Trachea (tissue), 1 donor: ENCODE data around the gene SVBP.

GRCh38 chr1:41892049-41892657 lies 26.6 kb downstream of the HIVEP3 start:
- PRO-cap = no peak

DNA sequence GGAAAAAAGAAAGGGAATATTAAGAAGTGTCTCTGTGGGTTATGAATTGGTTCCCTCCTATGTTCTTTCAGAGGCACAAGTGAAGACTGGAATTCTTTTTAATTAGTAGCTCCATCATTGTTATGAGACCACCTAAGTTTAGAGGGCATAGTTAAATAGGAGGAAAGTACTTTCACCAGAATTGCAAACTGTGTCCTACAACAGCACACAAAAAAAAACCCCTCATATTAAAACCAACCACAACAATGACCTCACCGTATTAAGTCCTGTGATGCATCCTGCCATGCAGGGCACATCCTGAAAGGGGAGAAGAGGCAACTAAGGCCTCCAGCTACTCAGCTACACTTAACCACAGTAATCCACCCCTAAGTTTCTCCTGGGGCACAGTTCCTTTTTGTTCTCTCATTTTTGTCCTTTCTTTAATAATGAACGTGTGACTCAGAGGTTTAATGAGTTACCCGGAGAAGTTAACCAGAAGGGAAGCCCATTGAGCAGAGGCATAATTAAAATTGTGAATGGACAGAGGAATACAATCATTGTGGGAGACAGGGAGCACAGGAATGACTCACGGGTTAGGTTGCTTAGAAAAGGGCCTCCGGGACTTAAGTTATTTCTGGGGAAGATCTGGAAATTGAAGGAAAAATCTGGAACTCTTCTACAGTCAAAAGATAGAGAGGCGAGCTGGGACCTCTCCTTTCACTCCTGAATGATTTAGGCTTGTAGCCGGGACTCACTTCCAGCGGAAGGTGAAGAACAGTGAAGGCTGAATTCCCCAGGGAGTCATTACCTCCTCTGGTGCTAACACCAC lies 36.8 kb upstream of the HIVEP3 start:
- PRO-cap = no peak

- PRO-cap = no peak
Observed at GRCh38 chr1:42130079-42130343, 23.2 kb upstream of the GUCA2B start.

- PRO-cap = no peak
Observed at GRCh38 chr1:42176447-42177552, 12.3 kb upstream of the GUCA2A start.

DNA sequence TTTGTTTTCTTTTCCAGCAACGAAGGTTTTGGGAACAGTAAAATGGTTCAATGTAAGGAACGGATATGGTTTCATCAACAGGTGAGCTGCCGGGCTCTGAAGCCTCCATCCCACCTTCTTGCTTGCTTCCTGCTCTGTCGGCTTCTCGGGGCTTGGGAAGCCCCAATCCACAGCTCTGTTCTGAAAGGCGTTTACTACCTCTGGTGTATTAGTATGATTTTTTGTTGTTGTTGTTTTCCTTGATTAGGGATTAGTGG lies 1.1 kb downstream of the YBX1 start:
- PRO-cap = no peak

DNA sequence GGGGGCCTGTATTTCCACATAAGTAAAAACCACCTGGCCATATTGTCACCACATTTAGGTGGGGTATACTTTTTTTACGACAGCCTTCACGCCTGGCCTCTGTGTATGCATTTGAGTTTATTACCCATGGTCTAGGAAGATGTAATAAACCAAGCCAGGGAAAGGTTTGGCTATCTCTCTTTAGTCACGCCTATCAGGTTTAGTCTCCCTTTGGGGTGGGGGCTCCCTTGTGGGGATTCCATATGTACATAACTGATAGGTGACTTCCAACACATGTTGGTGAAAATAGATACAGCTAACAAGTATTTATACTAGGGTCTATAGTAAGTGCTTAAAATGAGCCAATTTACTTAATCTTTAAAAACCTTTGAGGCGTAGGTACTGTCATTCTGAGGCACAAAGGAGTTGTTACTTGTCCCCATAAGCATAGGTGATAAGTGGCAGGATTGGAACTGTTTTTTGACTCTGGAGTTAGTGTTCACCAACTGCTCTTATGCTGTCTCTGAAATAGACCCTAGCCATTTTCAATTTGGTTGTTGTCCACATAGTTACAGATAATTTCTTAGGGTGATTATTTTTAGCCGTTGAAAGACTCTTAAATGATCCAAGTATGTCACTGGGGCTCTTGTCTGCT lies 4.3 kb downstream of the YBX1 start:
- PRO-cap = no peak

- PRO-cap = no peak
Observed at GRCh38 chr1:42698036-42699091, 16.1 kb downstream of the YBX1 start.

DNA sequence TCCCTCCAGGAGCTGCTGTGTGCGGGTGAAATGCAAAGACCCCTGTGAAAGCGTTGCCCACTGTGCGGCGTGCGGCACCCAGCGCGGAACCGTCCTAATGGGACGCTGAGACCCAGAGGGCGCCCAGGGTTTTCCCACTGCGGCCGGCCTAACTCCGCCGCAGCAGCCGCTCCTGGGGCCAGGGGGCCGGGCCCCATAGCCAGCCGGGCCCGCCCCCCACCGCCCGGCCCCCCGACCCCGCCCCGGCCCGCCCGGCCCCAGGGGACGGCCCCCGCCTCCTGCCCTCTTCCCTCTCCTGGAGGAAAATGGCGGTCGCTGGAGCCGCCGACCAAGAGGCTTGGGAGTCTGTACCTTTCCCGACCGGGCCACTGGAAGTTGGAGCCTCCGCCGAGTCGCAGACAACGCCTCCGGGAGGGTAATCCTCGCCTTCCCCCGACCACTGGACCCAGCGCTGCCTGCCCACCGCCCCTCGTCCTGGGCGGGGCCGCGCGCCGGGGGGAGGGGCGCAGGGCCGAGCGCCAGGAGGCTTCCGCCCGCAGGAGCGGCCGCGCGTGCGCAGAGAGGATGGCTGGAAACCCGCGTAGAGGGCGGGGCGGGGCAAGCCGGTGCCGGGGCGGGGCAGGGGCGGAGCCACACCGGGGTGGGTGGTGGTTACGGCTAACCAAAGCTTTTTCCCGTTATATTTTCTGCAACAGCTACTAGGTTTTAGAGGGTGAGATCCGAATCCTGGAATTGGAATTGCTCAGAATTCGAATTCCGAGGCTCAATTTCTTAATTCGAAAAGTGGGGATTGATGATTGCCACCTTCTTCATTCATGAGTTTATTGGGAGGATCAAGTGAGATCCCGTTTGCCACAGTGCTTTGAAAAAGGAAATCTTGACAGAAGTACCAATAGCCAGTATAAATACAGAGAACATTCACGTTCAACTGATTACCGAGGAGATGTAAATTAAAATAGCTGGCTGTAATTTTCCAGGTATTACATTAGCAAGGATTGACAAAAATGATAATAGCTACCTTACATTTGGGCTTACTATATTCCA lies at the start of gene SVBP:
TSS of gene SVBP (minus strand) at position 559 of the 1,044 bp plus-strand sequence.
- PRO-cap = bidirectional peak, plus-strand start at position 303 of the sequence, minus-strand start at position 150 of the sequence; bidirectional peak, plus-strand start at position 708 of the sequence, minus-strand start at position 471 of the sequence

DNA sequence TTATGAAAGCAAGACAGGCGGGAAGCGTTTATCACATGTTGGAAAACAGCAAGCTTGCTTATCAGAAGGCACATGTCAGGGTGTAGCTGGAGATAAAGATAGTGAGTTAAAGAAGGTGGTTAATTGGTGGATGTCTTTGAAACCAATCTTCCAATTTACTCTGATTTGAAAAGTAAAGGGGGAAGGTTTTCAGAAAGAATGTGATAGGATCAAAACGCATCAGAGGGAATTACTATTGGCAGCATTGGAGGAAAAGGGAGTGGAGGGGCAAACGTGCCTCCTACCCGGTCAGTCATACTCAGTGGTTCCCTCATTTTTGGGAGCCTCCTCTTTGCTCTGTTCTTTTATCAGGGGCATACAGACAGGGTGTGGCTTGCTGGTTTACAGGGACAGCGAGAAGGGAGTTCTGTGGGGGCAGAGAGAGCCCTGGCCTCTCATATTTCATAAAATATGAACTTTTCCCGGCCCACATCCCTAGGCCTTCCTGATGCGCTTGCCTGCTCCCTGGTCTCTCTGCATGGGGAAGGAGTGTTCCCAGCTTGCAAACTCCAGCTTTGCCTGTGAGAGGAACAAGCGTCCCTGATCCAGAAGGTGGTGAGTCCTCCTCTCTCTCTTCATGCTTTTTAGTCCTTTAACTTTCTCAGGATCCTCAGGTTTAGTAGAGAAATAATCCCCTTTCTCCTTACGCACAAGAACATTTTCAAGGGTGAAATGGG lies 8.1 kb upstream of the SVBP start:
- PRO-cap = no peak

DNA sequence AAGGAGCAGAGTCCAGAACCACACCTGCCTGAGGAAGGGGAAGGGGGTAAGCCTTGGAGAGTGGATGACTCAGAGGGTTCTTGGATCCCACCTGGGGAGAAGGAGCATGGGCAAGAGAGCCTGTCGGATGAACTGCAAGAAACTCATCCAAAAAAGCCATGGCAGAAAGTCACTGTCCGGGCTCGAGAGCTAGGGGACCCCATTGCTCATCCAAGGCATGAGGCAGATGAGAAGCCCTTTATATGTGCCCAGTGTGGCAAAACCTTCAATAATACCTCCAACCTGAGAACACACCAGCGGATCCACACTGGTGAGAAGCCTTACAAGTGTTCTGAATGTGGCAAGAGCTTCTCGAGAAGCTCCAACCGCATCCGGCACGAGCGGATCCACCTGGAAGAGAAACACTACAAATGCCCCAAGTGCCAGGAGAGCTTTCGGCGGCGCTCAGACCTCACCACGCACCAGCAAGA lies 4.6 kb downstream of the ZNF691 start:
- PRO-cap = no peak

DNA sequence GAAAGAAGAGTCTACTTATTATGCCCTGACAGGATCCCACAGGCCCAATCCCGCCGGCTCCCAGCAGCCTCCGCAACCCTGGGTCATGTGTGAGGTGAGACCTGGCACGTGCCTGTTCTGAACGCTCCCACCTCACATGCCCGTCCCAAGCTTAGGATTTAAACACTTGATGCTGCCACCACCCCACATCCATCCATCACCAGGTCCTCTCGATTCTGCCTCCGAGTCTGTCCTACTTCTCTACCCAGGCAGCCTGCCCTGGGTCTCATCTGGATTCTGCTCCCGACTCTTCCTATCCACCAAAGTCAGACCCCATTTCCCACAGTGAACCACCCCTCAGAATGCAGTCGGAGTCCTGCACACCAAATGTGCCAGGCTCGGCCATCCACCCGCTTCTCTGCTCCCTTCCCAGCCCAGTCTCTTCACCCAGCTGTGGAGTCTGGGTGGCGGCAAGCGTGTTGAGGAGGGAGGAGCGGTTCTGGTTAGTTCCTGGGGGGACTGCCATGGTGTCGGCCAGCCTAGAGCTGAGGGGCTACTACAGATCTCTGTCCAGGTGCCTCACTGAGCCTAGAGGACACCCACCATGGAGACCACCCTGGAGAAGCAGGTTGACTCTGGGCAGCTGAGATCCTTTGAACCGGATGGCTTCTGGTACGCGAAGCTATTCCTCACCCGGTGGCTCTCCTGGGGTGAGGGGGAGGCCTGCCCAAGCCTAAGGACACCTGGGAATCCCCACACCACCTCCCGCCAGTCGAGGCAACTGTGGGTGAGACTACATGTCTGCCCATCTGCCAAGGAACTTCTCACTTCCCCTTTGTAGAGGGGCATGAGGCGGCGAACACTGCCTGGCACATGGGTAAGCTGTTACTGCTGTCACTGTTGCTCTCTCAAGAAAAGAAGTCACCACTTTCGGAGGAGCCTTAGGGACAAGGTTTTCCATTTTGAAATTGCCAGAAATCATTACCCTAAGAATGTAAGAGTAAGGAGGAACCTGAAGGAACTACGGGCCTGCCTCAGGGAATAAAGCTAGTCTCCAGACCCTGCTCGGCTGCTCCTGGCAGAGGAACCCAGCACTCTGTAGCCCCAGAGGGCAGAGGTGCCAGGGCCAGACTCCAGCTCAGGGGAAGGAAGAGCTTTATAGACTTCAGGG lies 23.7 kb downstream of the SLC2A1 start:
- PRO-cap = no peak

DNA sequence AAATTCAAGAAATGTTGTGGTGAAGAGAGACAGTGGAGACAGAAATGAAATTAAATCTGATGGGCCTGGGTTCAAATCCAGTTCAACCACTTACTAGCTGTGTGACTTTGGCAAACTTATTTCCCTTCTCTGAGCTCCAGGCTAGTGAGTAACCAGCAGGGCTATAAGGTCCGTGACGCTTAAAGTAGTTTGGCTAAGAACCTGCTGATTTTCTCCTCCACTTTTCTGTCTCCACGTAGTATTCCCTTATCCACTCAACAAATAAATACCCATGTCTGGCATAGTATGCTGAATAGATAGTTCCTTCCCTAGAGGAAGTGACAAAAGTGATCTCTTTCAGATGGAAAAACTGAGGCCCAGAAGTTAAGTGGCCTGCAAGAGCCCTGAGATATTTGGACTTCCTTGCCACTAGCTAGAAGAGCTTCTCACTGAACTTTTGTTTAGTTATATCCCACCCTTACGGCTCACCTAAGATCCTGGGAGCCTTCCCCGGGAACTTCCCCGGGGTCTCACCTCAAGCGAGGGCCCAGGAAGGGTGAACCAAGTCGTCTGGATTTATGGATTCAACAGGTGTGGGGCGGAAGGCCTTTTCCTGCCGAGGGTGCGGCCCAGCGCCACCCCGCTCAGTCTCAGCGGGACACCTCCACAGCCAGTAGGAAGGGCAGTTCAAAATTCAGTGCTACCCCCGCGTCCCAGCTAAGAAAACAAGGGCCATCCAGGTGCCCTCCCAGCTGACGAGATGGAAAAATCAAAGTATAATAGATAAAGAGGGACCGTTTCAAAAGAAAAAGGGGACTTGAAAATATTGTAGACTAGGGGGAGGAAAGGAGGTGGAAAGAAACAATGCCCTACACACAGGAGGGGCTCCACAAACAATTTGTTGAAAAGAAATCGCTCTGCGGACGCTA lies 1.6 kb downstream of the SLC2A1 start:
- PRO-cap = unidirectional peak, plus-strand start at position 626 of the sequence

GRCh38 chr1:43120260-43120799 lies 27.4 kb upstream of the CFAP144 start:
- PRO-cap = no peak

GRCh38 chr1:43206603-43207495 lies 34.7 kb downstream of the CFAP57 start:
- PRO-cap = no peak

- PRO-cap = no peak
Observed at GRCh38 chr1:43241378-43242080, 28.3 kb upstream of the TMEM125 start.

- PRO-cap = no peak
Observed at GRCh38 chr1:43277511-43278060, 7.8 kb downstream of the C1orf210 start.

GRCh38 chr1:43303116-43303783 lies 2.5 kb downstream of the TIE1 start:
- PRO-cap = no peak

DNA sequence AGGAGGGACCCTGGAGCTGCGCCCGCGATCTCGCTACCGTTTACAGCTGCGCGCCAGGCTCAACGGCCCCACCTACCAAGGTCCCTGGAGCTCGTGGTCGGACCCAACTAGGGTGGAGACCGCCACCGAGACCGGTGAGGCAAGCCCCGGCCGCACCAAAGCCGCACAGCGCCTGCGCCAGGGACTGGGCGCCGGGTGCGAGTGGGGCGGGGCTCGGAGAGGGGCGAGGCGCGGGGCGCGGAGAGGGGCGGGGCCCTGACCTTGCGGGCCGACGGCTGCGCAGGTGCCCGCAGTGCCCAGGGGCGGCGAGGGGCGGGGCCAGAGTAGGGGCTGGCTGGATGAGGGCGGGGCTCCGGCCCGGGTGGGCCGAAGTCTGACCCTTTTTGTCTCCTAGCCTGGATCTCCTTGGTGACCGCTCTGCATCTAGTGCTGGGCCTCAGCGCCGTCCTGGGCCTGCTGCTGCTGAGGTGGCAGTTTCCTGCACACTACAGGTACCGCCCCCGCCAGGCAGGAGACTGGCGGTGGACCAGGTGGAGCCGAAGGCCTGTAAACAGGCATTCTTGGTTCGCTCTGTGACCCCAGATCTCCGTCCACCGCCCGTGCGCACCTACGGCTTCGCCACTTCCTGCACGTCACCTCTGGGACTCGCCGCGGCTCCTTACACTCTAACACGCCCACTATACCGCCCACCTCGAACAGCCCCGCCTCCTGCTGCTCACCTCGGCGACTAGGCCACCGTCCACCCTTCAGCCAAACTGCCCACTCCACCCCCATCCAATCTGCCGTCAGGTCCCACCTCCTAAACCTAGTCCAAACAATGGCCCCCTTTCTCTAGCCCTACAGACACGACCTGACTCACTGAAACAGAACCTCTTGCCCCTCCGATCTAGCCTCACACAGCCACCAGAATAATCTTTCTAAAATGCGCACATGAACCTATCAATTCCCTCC lies 9.6 kb upstream of the CDC20 start:
- PRO-cap = bidirectional peak, plus-strand start at position 241 of the sequence, minus-strand start at position 133 of the sequence; bidirectional peak, plus-strand start at position 718 of the sequence, minus-strand start at position 634 of the sequence

DNA sequence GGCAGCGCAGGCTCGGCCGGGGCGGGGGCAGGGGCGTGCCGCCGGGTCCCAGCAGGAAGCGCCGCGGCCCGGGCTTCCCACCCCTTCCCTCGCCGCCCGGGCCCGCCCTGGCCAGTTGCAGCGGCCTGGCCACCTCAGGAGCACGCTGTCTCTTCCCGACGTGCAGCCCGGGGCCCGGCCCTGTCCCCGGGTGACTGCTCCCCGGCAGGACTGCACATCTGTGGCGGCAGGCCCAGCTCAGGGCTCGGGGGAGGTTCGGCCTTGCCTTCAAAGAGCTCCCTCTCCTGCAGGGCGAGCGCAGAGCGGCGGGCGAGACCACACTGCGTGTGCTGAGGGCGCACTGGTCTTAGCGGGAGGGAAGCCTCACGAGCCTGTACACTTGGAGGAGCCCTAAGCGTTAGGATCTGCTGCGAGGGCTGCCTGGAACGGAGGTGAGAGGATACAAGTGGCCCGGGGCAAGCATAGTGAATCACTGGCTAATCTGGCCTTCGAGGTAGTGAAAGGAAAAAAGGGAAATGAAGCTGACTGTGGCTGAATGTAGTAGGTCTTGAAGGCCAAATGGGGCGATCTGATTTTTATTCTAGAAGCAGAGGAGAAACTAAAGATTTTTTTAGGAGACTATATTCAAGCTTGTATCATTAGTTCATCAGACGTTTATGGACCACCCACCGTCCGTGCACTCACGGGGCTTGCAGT lies 436 bp upstream of the ELOVL1 start:
- PRO-cap = bidirectional peak, plus-strand start at position 114 of the sequence, minus-strand start outside the sequence; unidirectional peak, plus-strand start at position 298 of the sequence

GRCh38 chr1:43452193-43452556 lies 1.6 kb downstream of the HYI start:
- PRO-cap = no peak